Epithelial cell of prostate (primary cell): ENCODE measurements around the genes SPHKAP and DNER.

DNA sequence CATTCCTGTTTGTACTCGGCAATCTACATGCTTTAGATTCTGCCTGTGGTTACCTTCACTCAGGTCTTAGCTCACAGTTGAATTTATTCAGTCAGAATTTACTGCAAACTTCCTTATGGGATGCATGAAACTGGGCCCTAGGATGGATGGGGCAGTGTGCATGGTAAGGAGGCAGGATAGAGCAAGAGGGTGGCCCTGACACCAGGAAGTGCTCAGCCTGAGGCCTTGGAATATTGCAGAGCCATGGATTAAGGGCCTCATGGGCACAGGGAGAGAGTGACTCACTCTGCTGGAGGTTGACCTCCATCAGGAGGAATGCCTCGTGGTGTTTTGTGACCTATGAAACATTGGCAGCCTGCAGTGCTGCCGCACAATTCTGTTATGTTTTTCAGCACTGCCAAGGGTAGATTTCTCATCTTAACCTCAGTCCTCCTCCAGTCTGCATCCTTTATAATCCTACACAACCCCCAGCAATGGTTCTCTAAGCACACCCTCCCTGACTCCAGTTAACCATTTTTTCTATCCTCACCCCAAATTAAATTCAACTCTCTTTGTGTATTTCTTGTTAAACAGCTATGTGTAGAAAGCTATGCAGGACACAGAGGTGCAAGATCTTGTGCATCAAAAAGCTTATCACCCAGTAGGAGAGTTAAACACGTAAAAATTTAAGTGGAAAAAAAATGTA is 321.2 kb downstream of the IRS1 start:
- RRBS = no CpG with 5 or more reads among the region's 4 CpGs

DNA sequence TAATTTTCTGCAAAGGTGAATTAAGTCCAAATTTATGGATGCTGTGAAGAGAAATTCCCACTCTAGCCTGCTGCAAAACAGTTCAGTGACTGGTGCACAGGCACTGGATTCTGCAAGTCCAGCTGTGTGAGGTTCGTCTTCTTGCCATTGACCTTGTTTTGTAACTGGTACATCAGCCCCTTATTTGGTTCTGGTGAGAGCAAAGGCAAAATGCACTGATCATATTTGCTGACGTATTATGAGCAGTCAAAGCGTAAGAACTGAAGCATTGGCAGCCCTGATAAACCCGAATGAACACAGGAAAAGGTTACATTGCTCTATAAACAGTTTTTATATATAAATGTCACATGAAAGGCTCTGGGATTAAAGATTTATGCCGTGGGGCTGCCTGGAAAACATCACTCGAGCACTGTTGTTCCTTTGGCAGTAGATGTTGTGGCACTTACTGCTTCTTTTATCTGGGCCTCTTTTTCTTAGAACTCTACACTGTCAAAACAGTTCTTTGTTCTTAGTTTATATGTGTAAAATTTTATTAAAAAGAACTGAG is 168.0 kb downstream of the IRS1 start:
- RRBS = no CpG with 5 or more reads among the region's 6 CpGs

DNA sequence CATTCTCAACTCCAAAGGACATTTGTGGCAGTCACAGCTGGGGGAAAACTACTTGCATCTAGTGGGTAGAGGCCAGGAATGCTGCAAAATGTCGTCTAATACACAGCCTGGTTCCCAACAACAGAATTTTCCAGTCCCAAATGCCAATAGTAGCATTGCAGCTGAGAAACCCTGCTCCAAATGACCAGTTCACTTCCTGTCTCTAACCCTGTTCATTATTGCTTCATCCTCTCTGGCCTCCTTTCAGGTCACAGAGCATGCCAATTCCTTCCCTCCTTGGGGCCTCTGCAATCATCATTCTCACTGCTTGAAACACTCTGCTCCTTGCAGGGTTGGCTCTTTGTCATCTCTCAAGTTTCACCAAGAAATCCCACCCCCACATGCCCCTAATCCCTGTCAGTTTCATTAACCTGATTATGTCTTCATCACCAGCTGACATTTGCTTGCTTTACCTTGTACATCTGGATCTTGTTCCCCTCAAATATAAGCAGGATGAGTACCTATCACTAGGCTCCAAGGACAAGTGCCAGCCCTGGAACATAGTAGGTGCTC is 139.0 kb downstream of the IRS1 start:
- RRBS = no CpG with 5 or more reads among the region's 1 CpG

- RRBS = no CpG with 5 or more reads among the region's 11 CpGs
These were observed 138.0 kb downstream of the IRS1 start for GRCh38 chr2:226661606-226662081.

DNA sequence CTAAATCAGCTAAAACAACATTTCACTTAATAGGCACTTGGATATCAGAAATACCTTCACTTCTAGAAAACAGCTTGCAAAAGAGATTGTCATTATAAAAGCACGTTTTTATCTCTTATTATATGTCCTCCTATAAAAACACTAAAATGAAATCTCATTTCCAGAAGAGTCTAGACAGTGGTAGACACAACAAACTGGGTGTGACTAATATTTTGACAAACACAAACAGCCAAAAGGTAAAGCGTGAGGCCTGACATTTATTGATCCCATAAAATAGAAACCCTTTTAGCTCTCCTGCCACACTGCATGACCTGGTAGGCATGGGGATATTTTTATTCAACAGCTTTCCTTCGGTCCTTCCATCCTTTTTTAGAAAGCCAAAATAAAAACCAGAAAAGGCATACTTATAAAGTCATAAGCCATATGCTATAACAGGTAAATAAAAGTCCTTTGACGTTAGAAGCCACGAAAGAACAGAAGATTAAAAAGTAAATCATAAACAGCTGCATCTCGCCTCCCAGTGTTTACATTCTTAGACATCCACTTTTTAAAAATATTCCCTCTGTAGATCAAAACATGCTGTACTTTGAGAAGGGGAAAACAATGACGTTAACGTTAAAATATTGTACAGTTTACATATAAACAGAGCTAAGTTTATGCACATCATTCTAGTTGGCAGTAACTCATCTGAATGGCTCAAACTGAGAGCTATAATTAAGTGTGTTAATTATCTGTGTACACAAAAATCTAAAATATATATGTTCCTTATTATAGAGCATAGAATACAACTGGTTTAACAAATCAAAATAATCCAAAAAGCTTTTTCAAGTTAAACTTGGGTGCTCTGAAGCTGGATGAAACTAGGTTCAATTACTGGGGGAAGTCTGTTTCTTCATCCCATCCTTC is 44.6 kb downstream of the IRS1 start:
- RRBS = no CpG with 5 or more reads among the region's 8 CpGs

- RRBS = no CpG with 5 or more reads among the region's 1 CpG
These were observed 13.0 kb downstream of the IRS1 start for GRCh38 chr2:226786474-226787244.

GRCh38 chr2:226800273-226800921 is 777 bp upstream of the IRS1 start:
- RRBS = no CpG with 5 or more reads among the region's 12 CpGs

- RRBS = no CpG with 5 or more reads among the region's 10 CpGs
These were observed 3.3 kb downstream of the RHBDD1 start for GRCh38 chr2:226839136-226839588.

DNA sequence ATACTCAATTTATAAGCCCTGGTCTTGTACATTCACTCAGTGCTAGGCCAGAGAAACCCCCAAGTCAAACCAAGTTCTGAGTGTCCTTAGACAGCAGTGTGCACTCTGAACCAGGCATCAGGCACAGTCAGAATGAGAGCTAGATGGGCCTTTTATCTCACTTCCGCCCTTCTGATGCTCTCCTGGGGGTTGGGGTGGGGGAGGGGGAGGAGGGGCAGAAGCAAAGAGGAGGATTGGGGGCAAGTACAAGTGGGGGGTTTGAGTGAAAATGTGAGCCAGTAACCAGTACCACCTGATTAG is 148.8 kb downstream of the RHBDD1 start:
- RRBS = no CpG with 5 or more reads among the region's 1 CpG

- RRBS = no CpG with 5 or more reads among the region's 4 CpGs
These were observed 13.9 kb downstream of the MFF start for GRCh38 chr2:227338970-227339418.

- RRBS = no CpG with 5 or more reads among the region's 12 CpGs
These were observed 25.4 kb upstream of the SCYGR1 start for GRCh38 chr2:227413040-227413704.

DNA sequence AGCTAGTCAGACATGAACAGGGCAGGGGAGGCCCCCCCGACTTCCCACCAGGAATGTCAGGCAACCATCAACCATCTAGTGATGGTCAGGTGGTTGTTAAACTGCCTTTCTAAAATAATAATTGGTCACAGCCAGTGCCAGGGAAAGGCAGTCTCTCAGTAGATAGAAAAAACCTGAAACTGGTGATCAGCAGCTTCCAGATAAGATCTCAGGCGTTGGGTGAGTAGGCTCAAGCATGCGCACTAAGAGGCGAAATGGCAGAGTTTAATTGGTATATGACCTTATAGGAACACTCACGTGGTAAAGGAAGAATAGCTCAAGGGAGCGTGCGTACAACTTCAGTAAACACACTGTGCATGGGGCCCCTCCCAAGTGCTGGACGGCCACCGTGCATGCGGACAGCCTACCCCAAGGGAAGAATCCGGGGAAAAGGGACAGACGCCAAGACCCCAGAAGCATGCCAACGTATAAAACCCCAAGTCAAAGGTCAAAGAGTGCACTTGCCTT is 32.5 kb upstream of the CCL20 start:
- RRBS = no CpG with 5 or more reads among the region's 13 CpGs

GRCh38 chr2:227863114-227863706 is 8.2 kb upstream of the DAW1 start:
- RRBS = no CpG with 5 or more reads among the region's 3 CpGs

DNA sequence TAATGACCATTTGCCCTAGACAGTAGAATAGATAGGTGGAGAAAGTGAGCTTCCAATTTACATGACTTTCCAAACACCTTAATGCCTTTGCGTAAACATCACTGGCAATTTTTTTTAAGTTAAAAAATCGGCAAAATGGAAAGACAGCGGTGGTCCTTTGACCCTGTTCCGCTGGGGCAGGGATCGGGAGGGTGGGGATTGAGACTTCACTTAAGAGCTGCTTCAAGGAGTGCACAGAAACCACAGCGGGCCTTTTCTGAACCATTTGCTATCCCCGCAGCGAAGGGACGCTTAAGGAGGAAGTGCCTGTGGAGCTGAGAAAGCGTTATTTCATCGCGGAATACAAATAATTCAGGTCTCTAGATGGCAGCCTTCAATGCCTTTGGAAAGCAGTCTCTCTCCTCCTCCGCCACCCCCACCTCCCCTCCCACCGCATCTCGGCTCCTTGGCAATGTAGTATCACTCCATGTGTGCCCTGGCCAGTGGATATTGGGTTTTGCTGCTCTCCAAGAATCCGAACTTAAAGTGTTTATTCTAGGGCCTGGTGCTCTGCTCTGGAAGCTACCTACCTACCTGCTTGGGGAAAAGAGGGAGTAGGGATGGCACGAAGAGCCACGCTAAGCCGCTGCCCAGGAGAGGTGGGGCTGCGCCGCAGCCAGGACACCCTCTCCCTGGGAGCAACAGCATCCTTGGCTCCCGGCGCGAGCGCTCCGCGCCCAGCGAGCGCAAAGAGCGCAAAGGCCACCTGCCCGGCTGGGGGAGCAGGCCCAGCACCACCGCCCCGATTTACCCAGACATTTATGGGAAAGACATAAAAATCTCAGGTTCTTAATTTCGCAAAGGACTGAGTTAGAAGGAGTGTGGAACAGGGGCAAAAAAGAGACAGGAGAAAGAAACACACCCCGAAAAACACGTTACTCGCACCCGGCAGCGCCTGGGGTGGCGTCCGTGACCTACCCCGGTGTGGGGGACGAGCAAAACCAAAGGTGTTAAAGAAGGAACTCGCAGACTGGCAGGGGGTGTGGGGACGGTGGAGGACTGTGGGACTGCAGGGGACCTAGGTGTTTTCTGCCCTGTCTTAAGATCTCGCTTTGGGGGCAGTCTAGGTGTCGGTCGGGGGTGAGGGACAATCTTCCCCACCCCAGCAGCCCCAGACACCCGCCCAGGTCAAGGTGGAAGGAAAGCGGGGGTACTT is 1.1 kb downstream of the SPHKAP start:
- RRBS = 5% methylated on average over 10 of the region's 50 CpGs

DNA sequence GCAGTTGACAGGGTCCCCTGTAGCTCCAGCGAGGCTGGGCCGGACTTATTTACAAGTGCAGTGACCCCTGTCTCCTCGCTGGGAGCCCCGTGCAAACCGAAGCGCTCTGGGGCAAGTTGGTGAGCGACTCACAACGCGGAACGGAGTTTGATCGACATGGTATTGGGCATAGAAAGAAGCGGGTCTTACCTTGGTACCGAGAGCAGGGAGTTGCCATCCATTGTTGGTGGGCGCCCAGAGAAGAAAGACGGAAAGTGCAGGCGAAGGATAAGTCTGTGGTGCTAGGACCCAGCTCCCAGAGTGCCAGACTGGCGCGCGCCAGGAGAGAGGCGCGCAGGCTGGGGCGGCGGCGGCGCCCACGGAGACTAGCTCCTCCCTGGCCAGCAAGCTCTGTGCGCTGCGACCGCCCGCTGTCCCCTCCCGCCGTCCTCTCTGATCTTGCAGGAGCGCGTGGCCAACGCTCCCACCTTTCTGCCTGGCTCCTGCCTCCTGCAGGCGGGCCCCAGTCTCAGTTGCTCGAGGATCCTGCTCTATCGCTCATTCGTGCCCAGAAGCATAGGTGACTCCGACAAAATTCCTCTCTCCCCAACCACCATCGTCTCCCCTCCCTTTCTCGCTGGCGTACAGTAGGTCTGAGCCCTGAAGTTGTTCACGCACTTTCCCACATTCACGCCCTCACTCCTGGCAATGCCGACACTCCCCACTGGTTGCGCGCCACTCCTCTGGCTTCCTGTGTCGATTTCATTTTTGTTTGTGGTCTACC is at the start of gene SPHKAP:
Gene SPHKAP, minus strand, starts transcription at position 310 of the 763 bp plus-strand sequence.
- RRBS = no CpG with 5 or more reads among the region's 49 CpGs

GRCh38 chr2:229164888-229165296 is 106.2 kb downstream of the PID1 start:
- RRBS = no CpG with 5 or more reads among the region's 1 CpG

GRCh38 chr2:229201257-229201940 is 69.7 kb downstream of the PID1 start:
- RRBS = no CpG with 5 or more reads among the region's 10 CpGs

DNA sequence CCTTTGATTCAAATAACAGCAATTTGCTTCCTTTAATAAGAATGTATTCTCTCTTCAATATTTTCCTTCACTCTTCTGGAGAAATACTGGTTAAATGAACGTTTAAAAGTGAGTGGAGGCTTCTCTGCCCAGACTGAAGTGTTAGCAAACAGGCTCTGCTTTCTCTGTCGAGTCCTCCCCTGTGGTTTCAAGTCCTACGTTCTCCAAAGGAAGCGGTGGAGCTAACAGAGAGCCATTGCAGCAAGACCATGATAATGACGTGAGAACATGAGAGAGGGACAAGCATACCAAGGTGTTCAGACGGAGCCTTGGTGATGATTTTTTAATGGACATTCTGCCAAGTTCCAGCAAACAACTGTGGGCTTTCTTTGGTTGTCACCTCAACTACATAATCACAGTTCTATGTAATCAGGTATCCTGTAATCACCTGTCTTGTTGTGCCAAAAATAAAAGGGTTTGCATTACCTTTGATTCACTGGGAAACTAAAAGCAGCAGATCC is 26.2 kb upstream of the PID1 start:
- RRBS = no CpG with 5 or more reads among the region's 6 CpGs

GRCh38 chr2:229713253-229714095 is 881 bp downstream of the DNER start:
- RRBS = 2% methylated on average over 28 of the region's 66 CpGs

GRCh38 chr2:229714096-229714839 is at the start of gene DNER:
Gene DNER (minus strand): TSS chr2:229714555.
- RRBS = 1% methylated on average over 39 of the region's 87 CpGs